Mononuclear cell (primary cell): Measurements from ENCODE around the genes GTPBP10 and RBM48.

DNA sequence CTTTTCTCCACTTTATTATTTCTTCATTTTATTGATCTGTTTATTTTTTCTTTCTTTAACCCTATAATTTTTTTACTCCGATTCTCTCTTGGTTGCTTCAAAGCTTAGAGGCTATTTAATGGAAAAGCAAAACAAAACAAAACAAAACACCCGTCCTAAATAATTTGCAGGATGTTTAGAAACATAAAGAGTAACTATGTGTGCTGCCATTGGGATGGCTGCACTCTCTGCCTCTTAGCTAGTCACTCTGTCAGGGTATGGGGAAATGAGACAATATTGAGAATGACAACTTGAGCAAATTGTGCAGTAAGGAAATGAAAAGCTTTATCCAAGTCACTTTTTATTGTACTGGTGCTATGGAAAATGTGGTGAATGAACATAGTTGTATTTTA, 1.4 kb downstream of the STEAP2 start:
- RRBS, result no CpG with 5 or more reads among the region's 2 CpGs

DNA sequence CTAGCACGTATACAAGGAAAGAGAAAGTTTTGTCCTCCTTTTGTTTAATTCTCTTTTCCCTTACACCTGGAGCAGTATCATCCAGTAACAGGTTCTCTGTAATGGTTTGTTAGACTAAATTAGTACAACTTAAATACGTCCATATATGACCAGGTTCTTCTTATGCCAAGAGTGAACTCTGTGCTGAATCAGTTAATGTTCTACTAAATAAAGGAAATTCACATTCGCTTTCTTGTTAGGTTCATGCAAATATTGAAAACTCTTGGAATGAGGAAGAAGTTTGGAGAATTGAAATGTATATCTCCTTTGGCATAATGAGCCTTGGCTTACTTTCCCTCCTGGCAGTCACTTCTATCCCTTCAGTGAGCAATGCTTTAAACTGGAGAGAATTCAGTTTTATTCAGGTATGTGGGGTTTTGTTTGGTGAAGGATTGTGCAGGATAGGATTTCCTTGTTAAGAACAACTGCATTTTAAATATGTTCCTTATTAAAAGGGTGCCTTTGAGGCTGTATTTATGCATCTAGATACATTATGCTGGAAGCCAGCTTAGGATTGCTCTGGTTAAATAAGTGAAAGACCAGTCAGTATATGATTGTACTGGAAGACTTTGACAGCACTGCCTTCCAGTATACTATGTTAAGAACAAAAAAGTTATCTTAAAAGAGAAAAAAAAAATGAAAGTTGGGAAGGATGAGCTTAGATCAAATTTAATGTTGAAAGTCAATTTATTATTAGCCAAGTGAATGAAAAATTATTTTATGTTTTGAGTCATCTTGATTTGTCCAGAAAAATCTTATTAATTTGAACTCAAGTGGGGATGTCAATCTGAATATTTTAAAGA, 15.1 kb upstream of the CFAP69 start:
- RRBS, result no CpG with 5 or more reads among the region's 3 CpGs

DNA sequence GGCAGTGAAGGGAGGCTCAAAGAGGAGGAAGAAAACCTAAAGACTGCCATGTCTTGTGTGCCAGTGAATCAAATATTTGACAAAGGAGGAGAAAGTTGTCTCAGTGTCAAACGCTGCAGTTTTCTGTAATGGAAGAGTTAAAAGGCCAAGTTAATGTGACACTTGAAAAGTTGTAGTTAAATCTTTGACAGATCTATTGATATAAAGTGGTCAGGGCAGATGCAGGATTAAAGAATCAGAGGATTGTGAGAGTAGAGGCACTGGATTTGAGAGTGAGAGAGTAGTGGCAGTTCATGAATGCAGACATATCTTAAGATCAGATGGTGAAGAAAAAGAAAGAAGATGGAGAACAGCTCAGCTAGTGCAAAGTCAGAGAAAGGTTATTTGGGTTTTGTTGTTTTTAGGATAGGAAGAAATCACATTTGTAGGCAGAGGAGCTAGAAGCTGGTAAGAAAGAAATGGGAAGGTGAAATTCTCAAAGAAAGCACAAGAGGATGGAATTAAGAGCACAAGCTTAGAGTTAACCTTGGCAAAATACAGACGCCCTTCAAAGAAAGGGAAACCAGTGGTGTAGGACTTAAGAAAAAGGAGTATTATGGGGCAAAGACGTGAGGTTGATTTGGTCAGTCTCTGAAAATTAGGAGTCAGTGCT, 24.6 kb downstream of the CFAP69 start:
- RRBS, result no CpG with 5 or more reads among the region's 3 CpGs

DNA sequence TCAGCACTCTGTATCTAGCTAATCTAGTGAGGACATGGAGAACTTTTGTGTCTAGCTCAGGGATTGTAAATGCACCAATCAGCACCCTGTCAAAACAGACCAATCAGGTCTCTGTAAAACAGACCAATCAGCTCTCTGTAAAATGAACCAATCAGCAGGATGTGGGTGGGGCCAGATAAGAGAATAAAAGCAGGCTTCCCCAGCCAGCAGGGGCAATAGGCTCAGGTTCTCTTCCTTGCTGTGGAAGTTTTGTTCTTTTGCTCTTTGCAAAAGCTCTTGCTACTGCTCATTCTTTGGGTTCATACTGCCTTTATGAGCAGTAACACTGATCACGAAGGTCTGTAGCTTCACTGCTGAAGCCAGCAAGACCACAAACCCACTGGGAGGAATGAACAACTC, 11.5 kb upstream of the GTPBP10 start:
- RRBS, result no CpG with 5 or more reads among the region's 1 CpG

GRCh38 chr7:90346390-90347601, at the start of gene GTPBP10:
Gene GTPBP10, plus strand, starts transcription at chr7:90346716.
- RRBS, result no CpG with 5 or more reads among the region's 46 CpGs

GRCh38 chr7:90596735-90597075, 584 bp downstream of the CDK14 start:
- RRBS, result 5% methylated on average over 4 of the region's 28 CpGs

DNA sequence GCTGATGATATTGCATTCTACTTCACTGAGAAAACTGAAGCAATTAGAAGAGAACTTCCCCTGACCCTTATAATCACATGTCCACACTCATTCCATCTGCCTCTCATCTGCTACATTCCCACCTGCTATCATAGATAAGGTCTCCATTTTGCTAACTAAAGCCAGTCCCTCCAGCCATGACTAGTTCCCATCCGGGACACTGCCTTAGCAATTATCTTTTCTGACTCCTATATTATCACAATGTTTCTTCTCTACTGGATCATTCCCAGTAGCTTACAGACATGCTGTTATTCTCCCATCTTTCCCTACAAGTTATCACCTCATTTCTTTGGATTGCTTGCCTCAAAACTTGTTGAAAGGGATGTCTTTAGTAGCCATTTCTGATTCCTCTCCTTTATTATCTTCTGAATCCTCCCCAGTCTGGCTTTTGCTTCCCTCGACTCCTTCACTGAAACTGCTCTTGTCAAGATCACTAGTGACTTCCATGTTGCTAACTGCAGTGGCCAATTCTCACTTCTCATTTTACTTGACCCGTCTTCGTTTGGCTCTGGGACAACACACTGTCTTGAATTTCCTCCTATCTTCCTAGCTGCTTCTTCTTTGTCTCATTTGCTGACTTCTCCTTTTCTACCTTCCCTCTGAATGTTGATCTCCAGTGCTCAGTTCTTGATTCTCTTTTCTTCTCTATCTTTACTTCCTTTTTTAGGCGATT, 35.9 kb downstream of the FZD1 start:
- RRBS, result no CpG with 5 or more reads among the region's 5 CpGs

DNA sequence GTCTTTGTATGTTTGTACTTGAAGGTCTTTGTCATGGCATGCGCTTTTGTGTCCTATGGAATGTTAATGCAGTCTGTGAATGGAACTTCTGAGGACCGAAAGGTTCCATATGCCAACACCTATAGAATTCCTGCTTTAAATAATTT, 916 bp downstream of the AKAP9 start:
- RRBS, result no CpG with 5 or more reads among the region's 2 CpGs

DNA sequence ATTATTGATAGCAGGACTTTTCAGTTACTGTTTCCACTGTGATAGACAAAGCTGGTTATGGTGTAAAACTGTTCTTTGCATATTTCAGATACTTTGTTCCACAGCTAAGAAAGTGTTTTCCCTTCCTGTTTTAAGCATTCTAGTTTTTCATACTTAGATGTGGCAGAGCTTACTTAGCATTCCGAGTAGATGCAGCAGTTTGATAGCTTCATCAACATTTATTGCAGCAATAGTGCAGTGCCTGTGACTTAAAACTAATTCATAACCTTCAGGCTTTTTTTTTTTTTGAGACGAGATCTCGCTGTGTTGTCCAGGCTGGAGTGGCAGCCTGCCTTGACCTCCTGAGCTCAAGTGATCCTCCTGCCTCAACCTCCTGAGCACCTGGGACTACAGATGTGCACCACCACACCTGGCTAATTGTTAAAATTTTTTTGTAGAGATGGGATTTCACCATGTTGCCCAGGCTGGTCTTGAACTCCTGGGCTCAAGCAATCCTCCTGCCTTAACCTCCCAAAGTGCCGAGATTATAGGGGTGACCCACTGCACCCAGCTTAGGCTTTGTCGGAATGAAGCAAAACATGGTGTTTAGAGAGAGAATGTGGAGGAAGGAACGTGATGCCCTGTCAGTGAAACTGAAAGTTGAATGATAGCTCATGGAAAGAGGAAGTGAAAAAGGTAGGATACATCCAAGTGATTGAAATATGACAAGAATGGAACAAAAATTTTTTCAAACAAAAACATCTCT, 5.6 kb downstream of the AKAP9 start:
- RRBS, result no CpG with 5 or more reads among the region's 6 CpGs

DNA sequence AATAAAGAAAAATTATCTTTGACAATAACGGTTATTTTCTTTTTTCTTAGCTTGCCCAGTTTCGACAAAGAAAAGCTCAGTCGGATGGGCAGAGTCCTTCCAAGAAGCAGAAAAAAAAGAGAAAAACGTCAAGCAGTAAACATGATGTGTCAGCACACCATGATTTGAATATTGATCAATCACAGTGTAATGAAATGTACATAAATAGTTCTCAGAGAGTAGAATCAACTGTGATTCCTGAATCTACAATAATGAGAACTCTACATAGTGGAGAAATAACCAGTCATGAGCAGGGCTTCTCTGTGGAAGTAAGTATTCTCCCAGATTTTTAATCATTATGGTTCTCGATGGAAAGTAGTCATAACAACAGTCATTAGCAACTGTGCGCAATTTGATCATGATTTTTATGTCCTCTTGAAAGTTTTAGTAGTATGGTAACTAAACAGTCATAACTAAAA, 33.0 kb downstream of the AKAP9 start:
- RRBS, result no CpG with 5 or more reads among the region's 6 CpGs

- RRBS, result no CpG with 5 or more reads among the region's 3 CpGs
These were observed 64.2 kb downstream of the AKAP9 start for GRCh38 chr7:92004816-92005271.

- RRBS, result no CpG with 5 or more reads among the region's 5 CpGs
These were observed 73.2 kb downstream of the CYP51A1 start for GRCh38 chr7:92061037-92061458.

GRCh38 chr7:92069735-92070221, 64.5 kb downstream of the CYP51A1 start:
- RRBS, result no CpG with 5 or more reads among the region's 4 CpGs

DNA sequence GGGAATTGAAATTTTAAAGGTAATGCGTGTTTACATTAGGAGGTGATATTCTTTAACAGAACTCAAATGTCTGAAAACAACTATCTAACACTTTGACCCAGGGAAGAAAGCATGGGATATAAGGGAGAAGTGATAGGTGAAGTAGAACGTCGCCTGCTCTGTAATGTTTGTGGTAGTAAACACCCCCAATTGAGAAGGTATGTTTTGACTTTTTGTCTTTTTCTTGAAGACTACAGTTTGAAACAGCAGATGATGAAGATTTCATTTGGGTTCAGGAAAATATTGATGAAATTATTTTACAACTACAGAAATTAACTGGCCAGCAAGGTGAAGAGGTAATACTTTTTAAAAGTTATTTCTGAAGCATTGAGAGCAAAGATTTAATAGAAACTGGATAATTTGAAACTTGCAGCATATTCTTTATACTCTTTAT, 36.4 kb downstream of the CYP51A1 start:
- RRBS, result no CpG with 5 or more reads among the region's 3 CpGs

DNA sequence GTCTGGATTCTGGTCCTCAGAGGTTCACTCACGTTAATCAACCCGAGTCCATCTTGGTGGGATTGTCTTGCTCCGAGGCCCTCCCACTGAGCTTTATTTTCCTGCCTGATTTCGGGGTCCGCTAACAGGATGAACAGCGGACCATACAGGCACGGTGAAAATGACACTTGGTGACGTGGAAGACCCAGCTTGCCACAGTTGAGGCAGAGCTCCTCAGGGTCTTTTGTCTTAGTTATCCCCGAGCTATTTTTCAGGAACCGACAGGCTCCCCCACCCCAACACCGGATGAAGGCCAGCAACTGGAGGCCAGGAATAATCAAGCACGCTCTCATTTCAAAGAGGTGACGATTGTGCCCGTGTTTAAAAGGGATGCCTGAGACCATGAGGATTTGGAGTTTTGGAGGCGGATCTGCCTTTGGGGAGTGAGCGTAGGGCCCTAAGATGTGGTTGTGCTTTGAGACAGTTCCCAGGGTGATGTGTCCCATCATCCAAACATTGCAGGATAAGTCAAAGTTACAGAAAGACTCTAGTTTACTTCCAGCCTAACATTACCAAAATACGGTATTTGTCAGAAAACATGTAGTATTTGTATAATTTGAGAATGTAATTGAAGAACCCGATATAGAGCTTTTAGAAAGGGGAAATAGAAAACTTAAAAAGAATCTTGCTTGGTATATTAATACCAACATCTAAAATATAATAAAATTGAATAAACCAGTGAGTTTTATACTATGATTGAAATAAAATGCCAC, 682 bp upstream of the LRRD1 start:
- RRBS, result no CpG with 5 or more reads among the region's 18 CpGs

DNA sequence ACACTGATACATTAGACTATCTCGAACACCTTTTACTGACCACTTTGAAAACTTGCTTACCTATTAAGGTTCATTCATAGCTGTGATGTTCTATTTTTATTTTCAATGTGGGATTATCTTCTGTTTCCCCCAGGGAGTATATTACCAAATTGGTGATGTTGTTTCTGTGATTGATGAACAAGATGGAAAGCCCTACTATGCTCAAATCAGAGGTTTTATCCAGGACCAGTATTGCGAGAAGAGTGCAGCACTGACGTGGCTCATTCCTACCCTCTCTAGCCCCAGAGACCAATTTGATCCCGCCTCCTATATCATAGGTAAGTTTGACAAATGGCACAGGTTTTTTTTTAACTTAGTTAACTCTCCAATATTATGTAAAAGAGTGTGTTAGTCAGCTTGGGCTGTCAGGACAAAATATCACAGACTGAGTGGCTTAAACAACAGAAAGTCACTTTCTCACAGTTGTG, 7.1 kb downstream of the GATAD1 start:
- RRBS, result no CpG with 5 or more reads among the region's 4 CpGs

DNA sequence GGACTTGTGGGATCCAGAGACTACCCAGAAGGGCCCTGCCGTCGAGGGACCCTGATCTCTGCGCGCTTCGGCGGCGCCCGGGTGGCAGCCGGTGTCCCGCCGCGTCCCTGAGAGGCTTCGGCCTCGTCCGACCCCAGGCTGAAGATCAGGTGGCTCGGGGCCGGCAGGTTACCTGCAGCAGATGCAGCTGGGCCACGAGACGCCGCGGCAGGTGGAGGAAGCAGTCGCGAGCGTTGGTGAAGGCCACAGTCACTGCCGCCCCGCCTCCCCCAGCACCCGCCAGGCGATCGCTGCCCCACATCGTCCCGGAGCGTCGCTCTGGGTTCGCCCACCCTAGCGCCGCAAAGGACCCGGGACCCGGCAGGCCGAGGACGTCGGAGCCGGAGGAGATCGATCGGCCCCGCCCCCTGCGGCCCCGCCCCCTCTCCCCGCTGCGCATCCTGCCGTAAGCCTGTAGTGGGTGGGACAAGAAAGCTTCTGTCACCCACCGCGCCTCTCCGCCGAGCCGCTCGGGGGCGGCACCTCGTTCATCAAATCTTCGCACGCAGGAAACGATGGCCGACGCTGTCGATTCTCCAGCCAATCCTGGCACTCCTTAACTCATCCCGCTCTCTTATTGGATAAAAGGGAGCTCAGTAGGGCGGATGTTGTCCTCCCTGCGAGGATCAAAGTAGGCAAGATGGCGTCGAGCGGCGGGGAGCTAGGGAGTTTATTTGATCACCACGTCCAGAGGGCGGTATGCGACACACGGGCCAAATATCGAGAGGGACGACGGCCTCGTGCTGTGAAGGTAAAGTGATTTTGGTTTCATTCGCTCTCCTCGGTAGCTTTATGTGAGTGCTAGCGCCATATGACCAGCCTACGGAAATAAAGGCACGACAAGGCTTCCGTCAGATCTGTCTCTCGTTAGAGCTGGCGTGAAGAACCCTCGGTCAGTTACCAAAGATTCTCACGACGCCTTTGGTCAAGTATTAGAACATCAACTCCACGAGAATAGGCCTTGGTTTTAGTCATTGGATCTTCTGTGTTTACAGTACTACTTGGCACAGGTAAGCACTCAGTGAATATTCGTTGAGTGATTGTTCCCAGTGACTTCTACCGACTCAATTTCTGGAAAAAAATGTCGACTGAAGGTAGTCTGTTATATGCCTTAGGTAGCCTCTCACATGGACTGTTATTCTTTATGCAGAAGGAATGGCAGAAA, at the start of gene RBM48:
Gene RBM48 (plus strand): TSS at position 661 of the 1,204 bp plus-strand sequence.
- RRBS, result 2% methylated on average over 19 of the region's 94 CpGs

DNA sequence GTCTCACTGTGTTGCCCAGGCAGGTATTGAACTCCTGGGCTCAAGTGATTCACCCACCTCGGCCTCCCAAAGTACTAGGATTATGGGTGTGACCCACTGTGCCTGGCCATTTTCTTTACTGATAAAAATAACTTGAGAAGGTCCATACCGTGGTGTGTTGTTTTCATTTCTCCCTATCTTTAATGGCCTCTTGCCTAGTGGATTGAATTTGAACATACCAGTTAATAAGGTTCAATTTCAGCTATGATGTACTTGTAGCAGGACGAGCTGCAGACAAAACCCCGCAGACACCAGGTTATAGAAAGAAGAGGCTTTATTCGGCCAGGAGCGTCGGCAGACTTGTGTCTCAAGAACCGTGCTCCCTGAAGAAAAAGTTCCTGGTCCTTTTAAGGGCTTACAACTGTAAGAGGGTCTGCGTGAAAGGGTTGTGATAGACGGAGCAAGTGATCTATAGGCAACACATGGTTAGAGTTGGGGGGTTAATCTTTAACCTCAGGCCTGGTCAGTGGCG, 9.3 kb downstream of the RBM48 start:
- RRBS, result no CpG with 5 or more reads among the region's 11 CpGs

- RRBS, result no CpG with 5 or more reads among the region's 2 CpGs
These were observed 43.3 kb upstream of the FAM133B start for GRCh38 chr7:92633317-92633969.

- RRBS, result no CpG with 5 or more reads among the region's 1 CpG
These were observed 76.8 kb downstream of the CDK6 start for GRCh38 chr7:92759514-92760091.